ENCODE measurements around the genes CREBBP and PAM16.

DNA sequence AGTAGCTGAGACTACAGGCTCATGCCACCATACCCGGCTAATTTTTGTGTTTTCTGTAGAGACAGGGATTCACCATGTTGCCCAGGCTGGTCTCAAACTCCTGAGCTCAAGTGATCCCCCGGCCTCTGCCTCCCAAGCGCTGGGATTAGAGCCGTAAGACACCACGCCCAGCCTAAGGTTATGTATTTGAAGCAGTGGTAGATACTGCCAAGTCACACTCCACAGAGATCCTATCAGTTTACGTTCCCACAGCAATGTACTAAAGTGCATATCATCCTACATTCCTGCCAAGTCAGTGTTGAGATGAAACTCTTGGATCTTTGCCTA lies 20.5 kb downstream of the TRAP1 start:
- RRBS, result no CpG with 5 or more reads among the region's 6 CpGs

DNA sequence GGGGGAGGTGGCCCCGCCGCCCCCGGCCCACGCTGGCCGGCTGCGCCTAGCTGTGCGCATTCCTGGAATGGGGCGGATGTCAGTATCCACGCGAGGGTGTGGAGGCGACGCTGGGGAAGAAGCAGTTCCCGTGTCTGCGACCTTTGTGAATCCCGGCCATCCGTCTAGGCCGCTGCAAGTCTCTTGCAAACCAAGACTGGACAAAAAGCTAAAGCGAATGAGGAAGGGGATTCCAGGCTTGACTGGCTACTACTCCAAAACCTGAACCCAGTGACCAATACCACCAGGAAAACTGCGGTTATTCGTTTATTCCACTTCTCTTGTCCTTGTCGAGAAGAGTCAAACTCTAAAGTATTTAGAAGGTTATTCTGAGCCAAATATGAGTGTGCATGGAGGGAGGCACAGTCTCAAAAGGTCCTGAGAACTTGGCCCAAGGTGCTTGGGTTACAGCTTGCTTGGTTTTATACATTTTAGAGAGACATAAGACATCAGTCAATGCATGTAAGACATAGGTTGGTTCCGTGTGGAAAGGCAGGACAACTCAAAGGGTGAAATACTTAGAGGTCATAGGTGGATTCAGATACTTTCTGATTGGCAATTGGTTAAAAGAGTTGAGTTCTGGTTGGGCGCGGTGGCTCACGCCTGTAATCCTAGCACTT lies 568 bp upstream of the TRAP1 start:
- RRBS, result no CpG with 5 or more reads among the region's 25 CpGs

- RRBS, result no CpG with 5 or more reads among the region's 13 CpGs
Observed at GRCh38 chr16:3745070-3745616, 27.8 kb upstream of the TRAP1 start.

GRCh38 chr16:3880388-3880785 lies at the start of gene CREBBP:
Gene CREBBP (minus strand): TSS chr16:3880713.
- RRBS, result 2% methylated on average over 7 of the region's 66 CpGs

DNA sequence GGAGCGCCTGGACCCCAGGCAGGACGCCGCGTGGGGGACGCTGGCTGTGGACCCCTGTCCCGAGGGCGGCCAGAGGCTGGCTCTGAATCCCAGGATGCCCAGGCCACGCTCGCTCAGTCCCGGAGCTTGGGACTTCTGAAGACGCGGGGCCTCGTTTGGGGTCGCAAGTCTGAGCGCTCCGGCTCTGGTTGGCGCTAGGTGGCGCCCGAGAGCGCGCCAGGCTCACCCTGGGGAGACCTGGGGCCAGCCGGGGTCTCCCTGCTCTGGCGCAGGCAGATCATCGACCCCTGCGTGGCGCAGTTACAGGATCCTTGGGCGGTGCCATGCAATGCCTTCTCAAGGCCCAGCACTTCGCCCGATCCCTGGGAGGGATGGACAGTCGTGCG lies 58.5 kb upstream of the CREBBP start:
- RRBS, result 3% methylated on average over 13 of the region's 31 CpGs

- RRBS, result no CpG with 5 or more reads among the region's 8 CpGs
Observed at GRCh38 chr16:4093422-4093803, 22.8 kb downstream of the ADCY9 start.

DNA sequence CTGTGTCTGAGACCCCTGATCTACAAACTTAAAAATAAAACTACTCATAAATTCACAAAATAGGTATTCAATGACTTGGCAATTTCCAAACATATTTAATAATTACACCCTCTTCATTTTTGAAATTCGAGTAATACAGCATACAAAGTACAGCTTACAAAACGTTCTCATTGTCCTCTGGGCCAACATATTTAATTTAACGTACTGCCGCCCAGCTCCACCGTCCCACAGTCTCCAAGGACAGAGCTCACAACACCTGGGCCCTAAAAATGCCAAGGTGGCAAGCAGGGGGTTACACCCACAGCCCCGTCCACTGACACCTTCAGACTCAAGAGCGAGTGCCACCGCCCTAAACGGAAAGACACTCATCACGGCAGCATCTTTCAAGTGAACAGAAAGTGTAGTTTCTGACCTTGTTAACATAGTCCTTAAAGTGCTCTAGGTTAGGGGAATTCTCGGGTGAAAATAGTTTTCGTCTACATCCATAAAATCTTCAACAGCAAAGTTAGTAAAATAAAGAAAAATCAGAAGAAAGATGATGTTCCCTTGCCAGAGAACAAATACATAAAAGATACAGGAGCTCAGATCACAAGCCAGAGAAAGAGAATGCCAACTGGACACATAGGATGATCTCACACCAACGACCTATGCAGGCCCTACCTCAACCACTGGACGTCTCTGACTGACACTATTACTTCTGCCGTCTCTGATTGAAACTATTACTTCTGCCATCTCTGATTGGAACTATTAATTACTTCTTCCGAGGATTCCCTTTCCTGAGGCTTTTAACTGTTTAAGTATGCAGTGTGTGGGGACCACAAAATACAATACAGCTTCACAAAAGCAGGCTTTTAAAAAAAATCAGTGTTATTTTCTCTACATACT lies 4.1 kb downstream of the ADCY9 start:
- RRBS, result no CpG with 5 or more reads among the region's 16 CpGs

- RRBS, result 78% methylated on average over 3 of the region's 27 CpGs
Observed at GRCh38 chr16:4240221-4241245, 1.3 kb downstream of the SRL start.

DNA sequence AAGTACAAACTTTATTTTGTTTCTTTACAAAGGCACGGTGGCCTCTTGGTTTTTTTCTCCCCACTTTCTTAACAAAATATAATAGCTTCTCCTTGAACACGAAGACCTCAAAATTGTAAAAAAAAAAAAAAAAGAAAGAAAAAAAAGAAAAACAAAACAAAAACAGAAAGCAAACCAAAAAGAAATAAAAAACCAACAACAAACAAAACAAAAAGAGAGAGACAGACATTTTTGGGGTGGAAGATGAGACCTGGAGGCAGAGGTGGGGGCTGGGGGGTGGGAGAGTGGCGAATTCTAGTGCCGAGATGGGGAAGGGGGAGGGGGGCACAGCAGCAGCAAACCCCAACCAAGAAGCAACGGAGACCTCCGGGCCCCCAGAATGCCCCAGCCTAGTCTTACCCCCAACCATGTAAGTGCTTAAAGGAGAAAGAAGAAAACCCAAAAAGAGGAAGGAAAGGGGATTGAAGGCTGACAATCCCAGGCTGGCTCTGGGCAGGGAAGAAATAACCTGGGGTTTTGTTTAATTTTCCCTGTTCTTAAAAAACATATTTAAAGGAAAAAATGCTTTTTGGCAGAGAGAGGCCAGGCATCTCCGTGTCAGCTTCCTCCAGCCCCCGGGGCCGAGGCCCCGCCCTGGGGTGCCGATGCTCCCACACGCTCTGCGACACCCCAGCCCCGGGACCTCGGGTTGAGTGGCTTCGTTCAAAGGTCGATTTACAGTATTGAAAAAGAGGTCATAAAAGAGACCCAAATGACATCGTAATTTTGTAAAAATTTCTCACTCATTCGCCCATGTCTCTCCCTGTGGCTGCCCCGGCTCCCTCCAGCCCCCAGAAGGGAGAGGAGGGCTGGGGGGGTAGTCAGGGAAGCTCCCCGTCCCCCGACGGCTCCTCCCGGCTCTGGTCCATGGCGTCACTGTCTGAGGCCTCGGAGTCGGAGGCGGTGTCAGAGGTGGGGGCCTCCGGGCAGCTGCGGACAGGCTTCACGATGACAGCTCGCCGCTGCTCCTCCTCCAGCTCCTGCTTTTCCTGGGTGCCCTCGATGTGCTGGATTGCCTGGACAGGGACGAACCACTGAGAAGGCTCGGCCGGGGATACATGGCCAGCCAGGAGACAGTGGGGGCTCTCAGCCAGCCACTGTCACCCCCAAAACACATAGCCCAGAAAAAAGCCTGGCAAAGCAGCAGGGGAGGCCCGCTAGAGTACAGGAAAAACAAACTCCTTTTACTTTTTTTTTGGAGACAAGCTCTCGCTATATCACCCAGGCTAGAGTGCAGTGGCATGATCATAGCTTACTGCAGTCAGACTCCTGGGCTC lies 15.2 kb downstream of the TFAP4 start:
- RRBS, result 75% methylated on average over 17 of the region's 39 CpGs

GRCh38 chr16:4273224-4273883 lies 531 bp upstream of the TFAP4 start:
- RRBS, result 2% methylated on average over 34 of the region's 63 CpGs

GRCh38 chr16:4293731-4294169 lies 20.9 kb upstream of the TFAP4 start:
- RRBS, result no CpG with 5 or more reads among the region's 12 CpGs

GRCh38 chr16:4320541-4321031 lies 4.7 kb downstream of the GLIS2 start:
- RRBS, result no CpG with 5 or more reads among the region's 13 CpGs

DNA sequence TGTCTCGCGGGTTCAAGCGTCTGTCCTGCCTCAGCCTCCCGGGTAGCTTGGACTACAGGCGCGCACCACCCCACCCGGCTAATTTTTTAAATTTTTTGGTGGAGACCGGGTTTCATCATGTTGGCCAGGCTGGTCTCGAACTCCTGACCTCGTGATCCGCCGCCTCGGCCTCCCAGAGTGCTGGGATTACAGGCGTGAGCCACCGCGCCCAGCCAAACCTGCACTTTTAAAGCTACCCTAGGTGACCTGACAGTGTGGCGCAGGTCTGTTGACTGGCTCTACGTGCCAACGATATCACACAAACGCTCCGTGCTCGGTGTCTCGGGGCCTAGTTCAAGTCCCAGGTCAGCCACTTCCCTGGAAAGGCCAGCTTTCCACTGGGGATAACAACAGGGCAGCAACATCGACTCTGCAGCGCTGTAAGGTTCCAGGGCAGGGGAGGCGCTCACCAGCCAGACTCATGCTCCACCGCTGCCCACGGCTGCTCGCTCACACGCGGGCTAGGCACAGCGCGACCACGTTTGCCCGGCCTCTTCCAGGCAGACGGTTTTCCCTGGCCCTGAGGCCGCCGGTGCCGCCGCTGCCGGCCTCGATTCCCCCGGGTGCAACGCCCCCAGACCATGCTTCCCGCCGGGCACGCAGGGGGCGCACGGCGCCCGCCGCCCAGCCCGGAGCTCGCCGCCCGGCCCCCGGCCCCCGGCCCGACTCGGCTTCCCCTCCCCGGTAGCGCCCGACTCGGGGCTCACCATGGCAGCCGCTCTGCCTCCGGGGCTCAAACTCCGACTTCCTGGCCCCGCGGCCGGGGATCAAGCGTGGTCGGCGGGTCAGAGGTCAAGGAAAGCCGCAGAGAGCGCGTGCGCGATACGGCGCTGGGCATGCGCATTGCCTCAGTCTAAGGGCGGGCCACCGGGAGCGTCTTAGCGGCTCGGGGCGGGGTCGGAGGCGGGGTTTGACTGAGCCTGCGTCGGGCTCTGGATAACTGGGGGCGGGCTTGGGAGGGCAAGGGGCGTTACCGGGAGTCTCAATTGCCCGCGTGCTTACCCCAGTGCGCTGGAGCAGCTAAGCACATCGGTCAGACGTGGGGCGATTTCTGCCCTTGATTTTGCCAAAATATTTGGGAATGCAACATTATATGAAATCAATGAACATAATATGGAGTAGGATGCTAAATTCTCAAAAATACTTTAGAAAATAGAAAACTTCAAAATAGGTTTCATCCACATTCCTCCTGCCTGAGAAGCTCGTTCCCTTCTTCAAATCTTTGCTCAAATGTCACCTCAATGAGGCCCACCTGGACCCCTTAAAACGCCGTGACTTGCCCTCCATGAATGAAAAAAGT lies at the start of gene PAM16:
Gene PAM16, minus strand, starts transcription at position 836 of the 1,339 bp plus-strand sequence.
- RRBS, result 2% methylated on average over 24 of the region's 103 CpGs

DNA sequence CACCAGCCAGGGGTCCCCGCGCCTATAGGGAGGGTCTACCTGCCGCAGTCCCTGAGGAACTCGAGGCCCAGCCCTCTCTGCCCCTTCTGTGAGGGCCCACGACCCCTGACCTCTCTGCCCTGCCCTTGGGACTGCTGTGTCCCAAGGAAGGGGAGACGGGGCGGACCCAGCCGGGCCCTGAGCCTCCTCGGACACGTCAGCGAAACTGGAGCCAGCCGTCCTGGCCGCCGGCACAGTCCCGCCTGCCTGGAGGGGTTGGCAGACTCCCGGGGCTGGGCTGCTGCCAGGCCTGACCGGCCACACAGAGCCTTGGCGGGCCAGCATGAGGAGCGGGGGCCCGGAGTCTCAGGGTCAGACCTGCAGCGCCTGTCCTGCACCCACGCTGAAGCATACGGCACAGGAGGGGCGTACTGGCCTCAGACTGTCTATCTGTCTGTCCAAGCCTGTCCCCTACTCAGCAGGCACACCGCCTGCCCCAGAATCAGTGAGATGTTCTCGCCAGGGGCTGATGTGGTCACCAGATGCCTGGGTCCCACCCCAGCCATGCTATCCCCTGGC lies 4.5 kb downstream of the VASN start:
- RRBS, result 1% methylated on average over 12 of the region's 26 CpGs

DNA sequence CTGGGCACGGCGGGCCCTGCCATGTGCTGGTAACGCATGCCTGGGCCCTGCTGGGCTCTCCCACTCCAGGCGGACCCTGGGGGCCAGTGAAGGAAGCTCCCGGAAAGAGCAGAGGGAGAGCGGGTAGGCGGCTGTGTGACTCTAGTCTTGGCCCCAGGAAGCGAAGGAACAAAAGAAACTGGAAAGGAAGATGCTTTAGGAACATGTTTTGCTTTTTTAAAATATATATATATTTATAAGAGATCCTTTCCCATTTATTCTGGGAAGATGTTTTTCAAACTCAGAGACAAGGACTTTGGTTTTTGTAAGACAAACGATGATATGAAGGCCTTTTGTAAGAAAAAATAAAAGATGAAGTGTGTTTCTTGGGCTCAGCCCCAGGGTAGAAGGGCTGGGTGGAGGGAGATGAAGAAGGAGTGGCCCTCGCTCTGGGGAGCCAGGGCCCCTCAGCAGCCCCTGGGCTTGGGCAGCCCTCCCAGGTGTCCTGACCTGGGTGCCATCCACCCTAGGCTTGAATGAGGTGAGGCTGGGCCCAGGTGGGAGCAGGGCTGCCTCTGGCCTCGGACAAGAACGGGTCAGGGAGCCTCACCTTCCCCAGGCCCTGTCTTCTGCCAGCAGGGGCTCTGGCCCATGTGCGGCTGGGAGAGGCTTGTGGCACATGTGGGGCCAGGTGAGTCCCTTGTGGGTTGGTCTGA lies 11.7 kb downstream of the VASN start:
- RRBS, result no CpG with 5 or more reads among the region's 13 CpGs

GRCh38 chr16:4385778-4386404 lies 14.2 kb downstream of the VASN start:
- RRBS, result no CpG with 5 or more reads among the region's 11 CpGs

GRCh38 chr16:4465749-4466589 lies 8.5 kb downstream of the NMRAL1 start:
- RRBS, result 90% methylated on average over 2 of the region's 32 CpGs

- RRBS, result no CpG with 5 or more reads among the region's 20 CpGs
Observed at GRCh38 chr16:4512033-4512976, 26.3 kb downstream of the CDIP1 start.

- RRBS, result no CpG with 5 or more reads among the region's 37 CpGs
Observed at GRCh38 chr16:4689424-4690575, 3.6 kb upstream of the NUDT16L1 start.

DNA sequence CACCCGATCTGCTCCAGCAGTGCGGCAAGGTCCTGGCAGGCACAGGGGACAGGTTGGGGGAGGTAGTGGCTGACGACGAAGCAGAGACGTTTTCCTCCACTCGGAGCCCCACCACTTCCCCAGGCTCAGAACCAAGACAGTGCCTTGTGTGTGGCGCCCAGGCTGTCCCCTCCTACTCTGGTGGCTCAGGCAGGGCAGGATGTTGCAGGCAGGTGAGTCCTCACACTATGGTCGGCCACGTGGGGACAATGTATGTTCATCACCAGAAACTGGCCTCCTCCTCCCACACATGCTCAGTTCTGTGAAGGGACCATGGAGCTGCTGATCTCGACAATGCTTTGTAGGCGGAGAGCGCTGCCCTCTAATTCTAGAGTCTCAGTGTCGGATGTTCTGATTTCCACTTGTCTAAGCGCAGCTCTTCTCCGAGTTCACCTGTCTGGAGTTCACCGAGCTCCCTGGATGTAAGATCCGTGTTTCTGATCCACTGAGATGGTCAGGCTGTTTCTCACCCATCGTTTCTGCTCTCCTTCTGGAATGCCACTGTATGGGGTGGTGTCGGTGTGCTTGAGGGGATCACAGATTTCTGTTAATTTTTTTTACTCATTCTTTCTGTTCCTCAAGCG lies 5.9 kb downstream of the NUDT16L1 start:
- RRBS, result no CpG with 5 or more reads among the region's 20 CpGs

Data from iris pigment epithelial cell (primary cell).